Mesenchymal stem cell of adipose (primary cell): ENCODE data around the gene SPNS3.

GRCh38 chr17:3865840-3866337, 19.8 kb upstream of the NCBP3 start:
- CAGE, long polyA plus RNA: no peak

DNA sequence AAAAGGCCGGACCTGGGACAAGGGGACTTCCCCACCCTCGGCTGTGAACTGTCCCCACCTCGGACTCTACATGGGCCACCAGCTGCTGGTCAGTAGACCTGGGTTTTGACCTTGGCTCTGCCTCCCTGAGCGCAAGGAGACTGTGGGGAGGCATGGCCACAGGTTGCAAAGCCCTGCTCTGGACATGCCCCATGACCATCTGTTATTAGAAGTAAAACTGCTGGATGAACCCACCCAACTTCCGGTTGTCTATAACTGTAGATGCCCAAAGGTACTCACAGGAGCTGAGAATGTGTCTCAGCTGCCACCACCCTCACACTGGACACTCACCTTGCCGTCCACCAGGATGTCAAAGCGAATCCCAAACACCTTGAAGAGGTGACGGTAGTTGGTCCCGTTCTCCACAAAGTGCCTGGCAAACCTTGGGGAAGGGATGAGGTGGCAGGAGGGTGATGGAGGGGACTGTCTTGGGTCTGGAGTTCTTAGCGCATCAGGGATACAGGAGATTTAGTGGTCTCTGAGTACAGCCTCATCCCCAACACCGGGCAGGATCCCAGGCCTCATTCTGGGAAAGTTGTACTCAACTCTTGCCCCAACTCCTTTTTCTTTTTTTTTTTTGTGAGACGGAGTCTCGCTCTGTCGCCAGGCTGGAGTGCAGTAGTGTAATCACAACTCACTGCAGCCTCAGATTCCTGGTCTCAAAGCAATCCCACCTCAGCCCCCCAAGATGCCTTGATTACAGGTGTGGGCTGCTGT, 5.9 kb upstream of the CAMKK1 start:
- CAGE, long polyA plus RNA: no peak

- CAGE, long polyA plus RNA: no peak
These were observed 8.4 kb upstream of the P2RX1 start for GRCh38 chr17:3924440-3925262.

DNA sequence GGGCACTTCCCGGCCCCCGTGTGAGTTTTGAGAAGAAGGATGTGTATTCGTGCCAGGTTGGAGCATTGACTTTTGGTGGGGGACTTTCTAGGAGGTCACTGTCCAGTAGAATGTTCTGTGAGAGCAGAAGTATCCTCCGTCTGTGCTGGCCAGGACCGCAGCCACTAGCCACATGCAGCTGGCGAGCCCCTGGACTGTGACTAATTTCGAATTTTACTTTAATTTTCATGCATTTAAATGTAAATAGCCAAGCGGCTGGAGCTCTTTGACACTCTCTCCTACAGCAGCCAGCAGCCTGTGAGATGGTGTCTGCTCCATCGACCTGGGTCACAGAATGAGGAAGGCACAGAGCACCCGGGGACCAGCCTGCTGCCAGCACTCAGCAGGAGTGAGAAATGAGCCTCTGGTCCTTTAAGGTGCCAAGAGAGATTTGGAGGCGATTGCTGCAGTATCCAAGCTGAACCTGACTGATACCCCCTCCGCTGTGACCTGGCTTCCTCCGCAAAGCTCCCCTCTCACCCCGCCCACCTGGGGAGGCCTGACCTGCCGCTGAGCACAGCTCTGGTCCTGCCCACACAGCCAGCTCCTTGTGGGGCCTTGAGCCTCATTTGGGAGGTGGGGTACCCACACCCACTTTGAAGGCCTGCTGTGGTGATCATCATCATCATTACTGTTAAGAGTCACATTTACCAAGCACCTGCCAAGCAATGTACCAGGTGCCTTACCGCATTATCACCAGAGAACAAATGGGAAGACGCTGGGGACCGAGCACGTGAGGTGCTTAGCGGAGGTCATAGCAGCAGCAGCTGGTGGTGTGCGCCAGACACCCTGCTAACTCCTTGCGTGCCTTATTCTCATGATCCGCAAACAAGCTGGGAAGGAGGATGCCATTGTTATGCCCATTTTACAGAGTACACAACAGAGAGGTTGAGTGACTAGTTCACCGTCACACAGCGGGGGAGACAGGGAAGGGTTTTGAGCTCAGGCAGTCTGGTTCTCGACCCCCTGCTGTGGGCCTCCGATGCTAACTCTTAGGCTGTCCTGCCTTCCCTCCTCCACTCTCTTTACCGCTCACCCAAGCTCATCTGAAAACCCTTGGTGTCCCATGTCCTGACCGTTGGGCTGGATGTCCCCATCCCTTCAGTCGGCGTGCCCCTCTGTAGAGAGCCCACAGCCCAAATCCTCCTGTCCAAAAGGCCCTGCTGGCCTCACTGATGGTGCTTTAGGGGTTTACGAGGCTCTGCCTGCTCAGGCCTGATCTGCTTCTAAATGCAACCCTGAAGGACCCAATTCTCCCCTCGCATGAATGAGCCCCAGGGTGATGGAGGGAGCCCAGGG, 7.4 kb downstream of the ATP2A3 start:
- CAGE, long polyA plus RNA: no peak

DNA sequence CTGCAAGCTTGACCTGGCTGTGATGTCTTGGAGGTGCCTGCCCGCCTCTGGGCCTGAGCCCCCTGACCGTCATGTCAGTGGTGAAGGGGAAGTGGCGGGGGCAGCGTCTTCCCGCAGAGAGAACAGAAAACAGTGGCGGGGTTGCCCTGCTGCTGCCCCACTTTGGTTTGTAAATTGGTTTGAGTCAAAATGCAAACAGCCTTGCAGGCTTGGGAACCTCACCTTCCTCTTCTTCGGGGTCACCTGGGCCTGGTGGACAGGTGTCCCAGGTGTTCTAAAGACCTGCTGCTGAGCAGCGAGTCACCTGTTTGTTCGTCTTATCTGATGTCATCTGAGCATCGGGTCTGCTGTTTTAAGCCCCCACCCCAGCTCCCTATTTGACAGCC, 8.2 kb upstream of the ATP2A3 start:
- CAGE, long polyA plus RNA: no peak

- CAGE, long polyA plus RNA: no peak
These were observed 16.5 kb upstream of the ATP2A3 start for GRCh38 chr17:3980767-3981082.

- CAGE, long polyA plus RNA: no peak
These were observed 54.2 kb upstream of the ATP2A3 start for GRCh38 chr17:4018405-4018801.

DNA sequence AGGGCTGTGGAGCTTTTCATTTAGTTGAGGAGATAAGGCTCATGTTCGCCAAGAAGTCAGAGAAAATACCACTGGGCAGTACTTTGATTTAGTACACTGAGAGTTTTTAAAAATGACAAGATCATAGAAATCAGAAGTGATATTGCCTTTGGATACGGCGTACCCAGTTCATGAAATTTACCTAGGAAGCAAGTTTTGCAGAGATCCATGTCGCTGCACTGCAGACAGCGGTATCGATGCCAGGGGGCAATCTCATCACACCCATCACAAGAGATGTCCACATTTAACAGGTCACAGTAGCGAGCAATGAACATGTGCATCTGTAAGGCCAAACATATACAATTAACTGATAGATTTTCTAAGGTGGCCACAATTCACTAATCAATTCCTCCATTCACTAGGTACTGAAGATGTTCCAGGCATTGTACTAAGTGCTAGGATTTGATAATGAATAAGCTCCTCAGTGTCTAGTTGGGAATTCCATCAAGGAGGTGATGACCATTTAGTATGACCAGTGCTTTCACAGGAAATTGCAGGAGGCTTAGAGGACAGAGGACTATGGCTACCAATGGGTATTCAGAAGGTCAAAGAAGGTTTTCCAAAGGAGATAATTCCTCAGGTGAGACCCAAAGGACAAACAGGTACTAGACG, 88.8 kb downstream of the ZZEF1 start:
- CAGE, long polyA plus RNA: no peak

DNA sequence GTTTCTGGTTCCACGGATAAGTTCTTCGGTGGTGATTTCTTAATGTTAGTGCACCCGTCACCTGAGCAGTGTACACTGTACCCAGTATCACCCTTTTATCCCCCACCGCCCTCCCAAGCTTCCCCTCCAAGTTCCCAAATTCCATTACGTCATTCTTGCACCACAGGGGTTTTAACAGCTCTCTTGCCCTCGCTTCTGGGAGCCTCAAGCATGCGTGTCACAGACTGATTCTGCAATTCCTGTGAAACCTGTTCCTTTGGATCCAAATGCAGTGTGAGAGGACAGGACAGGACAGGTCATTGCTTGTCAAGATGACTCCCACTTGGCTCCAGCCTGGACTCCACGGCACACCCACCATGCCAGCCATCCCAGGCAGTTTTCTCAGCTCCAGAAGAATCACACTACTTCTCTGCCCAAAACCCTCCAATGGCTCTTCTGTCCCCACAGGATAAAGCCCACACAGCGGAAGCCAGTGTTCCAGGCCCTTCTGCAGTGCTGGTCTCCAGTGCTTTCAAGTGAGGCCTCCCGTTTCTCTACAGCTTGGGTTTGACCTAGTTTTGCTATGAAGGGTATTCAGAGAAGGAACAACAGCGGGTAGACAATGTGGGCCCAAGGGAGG, 44.2 kb downstream of the CYB5D2 start:
- CAGE, long polyA plus RNA: no peak

- CAGE, long polyA plus RNA: no peak
These were observed 29.3 kb downstream of the ANKFY1 start for GRCh38 chr17:4234328-4234976.

DNA sequence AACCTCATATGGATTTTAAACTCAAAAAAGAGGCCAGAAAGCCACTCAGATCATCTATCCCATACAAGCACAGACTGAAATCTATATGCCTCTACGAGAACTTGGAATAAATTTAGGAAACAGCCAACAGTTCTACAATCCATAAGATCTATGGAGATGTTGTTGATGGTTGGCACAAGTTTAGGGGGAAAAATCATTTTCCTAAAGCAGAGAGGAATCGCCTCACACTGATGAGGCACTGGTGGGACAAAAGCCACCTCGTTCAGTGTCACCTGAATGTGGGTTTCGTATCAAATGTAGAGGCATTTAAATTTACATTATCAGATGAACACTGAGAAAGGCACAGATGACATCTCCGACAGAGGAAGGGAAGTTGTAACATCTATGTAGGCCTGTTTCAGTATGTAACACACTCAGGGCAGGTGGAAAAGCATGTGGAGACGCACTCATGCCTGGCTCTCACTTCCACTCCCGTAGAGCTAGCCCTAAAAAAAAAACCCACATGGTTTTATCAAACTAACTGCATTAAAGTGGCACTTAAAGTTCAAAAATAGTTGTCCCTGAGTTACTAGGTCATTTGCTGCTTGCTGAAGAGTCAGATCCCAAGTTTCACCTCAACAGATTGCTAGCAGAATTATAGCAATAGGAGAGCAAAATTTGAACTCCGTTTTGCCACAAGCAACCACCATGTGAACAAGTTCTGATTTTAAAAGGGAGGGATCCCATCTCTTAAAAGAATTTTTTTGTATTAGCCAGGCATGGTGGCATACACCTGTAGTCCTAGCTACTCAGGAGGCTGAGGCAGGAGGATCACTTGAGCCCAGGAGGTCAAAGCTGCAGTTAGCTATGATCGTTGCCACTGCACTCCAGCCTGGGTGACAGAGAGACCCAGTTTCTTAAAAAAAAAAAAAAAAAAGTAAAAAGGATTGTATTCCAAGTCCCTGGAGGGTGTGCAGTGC, 6.2 kb upstream of the ANKFY1 start:
- CAGE, long polyA plus RNA: no peak

GRCh38 chr17:4342539-4343268, 23.8 kb downstream of the UBE2G1 start:
- CAGE, long polyA plus RNA: no peak

- CAGE, long polyA plus RNA: no peak
These were observed 9.1 kb upstream of the UBE2G1 start for GRCh38 chr17:4375549-4375948.

GRCh38 chr17:4433420-4434079, at the start of gene SPNS3:
SPNS3 (plus strand) TSS chr17:4433940.
- CAGE, long polyA plus RNA: no peak

GRCh38 chr17:4477088-4477682, 21.5 kb upstream of the SPNS2 start:
- CAGE, long polyA plus RNA: no peak

- CAGE, long polyA plus RNA: no peak
These were observed 12.4 kb upstream of the SPNS2 start for GRCh38 chr17:4486131-4486734.

GRCh38 chr17:4499504-4500538, 1.1 kb downstream of the SPNS2 start:
- CAGE, long polyA plus RNA: no peak

DNA sequence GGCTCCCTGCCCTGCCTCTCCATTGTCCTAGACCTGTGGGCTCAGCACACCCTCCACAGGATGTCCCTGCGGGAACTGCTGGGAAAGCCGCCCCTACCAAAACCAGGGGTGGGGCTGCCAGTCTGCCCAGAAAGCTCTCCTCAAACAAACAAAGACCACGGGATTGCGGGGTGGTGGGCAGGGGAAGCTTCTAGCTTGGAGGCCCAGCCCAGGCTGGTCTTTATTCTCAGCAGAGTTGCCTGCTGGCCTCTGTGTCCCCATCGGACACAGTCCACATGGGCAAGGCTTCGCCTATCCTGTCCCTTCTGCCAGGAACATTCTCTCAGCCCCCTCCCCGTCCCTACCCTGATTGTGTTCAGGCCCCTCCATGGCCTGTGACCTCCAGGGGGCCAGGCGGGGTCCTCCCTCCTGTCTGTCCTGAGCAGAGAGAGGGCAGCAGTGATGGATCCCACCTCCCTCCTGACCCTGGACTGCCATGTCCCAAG, 20.9 kb downstream of the SPNS2 start:
- CAGE, long polyA plus RNA: no peak

GRCh38 chr17:4609701-4610289, 25.5 kb downstream of the SMTNL2 start:
- CAGE, long polyA plus RNA: no peak

DNA sequence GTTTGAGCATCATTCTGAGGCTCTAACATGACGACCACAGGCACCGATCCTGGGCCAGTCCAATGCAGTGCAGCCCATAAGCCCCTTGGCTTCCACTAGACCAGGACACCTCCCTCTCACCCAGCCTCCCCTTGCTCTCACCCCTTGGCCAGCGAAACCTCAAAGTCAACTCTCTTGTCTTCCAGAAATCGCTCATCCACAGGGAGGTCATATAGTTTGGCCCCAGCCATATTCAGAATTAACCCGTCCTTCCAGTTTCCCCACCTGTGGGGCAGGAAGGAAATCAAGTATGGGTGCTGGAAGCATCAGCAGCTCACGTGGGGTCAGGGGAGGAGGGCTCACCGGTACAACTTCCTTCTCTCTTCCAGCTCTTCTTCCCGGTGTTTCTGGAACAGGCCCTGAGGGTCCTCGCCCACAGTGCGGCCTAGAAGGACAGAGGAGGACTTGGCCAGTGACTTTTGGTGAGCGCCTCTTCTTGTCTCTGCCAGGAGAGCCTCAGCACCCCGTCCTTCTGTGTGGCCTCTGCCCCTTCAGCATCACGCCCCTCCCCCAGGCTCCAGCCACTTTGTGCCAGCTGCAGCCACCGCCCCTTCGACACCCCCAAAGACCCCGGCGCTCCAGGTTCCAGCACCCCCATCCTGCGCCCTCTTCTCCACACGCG, 2.6 kb downstream of the ALOX15 start:
- CAGE, long polyA plus RNA: no peak